Left common carotid artery plus branches (tissue), 1 donor: Measurements from ENCODE around the gene AP2A2.

- PRO-cap = no peak
Observed at GRCh38 chr11:887292-888017, 23.2 kb downstream of the CHID1 start.

- PRO-cap = no peak
Observed at GRCh38 chr11:910309-910525, 393 bp downstream of the CHID1 start.

GRCh38 chr11:919037-919707 lies 6.5 kb upstream of the AP2A2 start:
- PRO-cap = no peak

DNA sequence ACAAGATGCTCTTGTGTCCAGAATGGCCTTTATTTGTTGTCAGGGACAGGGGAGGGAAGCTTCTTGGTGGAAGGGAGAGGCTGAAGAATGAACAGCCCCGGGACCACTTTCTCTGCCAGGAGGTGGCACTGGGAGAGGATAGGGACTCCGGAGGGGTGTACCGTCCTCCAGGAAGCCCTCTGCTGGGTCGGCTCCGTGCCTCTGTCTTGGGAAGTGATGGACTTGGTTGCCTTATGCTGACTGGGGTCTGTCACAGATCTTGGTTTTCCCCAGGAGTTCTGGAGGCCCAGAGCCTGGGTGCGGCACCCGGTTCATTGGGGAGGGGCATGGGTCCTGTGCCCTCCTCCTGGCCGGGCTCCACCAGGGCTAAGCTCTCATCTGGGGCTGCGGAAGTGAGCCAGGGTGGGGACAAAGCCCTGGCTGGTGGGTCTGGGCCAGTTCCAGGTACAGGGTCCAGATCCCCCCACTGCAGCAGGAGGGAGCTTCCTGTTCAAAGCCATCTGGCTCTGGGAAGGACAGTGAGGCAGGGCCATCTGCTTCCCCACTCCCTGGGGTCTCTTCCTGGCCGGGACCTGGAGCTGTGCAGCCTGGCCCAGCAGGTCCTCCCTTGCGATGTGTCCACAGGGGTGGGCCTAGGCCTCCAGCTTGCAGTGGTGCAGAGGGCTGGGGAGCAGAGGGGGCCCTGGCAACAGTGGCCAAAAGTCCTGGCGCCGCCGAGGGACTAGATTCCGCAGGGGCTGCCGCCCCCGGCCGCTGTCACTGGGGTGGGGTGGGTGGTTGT lies 1.1 kb upstream of the AP2A2 start:
- PRO-cap = no peak

- PRO-cap = unidirectional peak, plus-strand start at chr11:925872
Observed at GRCh38 chr11:925120-926288, at the start of gene AP2A2. TSS of gene AP2A2 (plus strand) at chr11:925870.

DNA sequence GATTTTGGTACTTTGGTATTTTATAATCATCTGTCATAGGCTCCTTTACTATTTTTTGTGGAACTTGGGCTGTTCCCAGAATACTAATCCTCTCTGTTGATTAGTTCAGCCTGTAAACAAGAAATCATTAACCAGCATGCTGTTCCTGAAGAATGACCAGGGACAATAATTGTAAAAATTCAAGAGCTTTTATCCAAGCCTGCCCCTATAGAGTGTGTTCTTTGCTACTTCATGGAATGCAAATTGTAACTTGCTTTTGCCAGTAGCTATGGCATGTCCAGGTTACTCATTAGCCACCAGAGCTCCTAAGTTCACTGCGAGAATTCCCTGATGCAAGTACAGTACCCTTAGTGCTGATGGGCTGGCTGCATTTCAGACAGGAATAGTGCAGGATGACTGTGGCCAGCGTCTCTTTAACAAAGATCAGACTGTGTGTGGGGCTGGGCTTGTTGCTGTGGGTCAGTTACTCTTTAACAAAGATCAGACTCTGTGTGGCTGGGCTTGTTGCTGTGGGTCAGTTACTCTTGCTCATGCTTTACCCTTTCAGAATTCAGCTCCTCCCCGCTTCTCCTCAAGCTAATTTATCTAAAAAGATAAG lies 26.7 kb downstream of the AP2A2 start:
- PRO-cap = no peak

- PRO-cap = no peak
Observed at GRCh38 chr11:960685-961941, 35.4 kb downstream of the AP2A2 start.

DNA sequence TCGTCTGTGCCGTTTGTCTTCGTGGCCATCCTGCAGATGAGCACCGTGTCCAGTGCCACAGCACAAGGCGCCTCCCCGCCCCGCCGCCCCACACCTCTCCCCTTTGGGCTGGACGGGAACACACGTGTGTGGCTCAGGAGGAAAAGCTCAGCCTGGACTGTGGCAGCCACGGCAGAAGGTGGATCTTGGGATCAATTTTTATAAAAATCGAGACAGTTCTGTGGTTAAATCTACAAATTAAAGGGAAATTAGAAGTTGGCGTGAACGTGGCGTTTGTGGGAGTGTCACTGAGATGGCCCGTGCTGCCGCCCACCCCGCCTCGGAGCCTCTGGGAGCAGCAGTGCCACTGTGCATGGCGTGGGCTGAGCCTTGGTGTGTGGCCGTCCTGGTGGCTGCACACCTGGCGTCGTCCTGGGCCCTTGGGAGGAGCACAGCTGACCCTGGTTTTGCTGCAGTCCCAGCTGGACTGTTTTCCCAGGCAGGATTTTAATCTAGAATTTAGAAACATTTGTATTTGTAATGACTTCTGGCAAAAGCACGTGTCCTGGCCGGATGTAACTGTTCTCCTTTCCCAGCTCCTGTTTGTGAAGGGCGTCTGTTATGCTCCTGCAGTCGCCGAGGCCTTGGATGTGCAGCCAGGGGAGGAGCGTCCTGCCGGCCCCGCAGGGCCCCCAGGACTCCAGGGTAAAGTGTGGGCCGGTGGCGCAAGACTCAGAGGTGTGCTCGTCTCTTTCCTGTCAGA lies 25.7 kb downstream of the MUC6 start:
- PRO-cap = no peak

GRCh38 chr11:1033007-1033572 lies 3.4 kb downstream of the MUC6 start:
- PRO-cap = no peak

DNA sequence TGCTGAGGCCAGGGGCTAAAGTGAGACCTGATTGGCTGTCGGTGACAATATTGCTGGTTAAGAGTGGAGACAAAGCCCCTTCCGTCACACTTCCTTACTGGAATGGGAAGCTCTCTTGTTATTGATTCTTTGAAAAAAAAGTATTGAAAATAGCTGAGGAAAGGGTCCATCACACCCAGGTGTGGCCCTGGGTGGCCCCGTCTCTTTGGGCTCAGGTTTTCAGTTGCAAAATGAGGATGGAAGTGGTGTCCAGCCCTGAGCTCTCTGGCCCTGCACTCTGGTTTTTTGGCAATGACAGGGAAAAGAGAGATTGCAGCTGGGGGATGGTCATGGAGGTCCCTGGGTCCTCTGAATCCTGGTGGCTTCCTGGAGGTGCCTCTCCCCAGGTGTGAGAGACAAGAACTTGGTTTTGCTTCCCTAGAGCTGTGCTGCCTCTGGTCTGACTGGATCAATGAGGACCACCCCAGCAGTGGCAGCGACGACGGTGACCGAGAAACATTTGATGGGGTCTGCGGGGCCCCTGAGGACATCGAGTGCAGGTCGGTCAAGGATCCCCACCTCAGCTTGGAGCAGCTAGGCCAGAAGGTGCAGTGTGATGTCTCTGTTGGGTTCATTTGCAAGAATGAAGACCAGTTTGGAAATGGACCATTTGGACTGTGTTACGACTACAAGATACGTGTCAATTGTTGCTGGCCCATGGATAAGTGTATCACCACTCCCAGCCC lies 57.4 kb upstream of the MUC6 start:
- PRO-cap = no peak

GRCh38 chr11:1254539-1254971 lies 31.7 kb downstream of the MUC5B start:
- PRO-cap = no peak

DNA sequence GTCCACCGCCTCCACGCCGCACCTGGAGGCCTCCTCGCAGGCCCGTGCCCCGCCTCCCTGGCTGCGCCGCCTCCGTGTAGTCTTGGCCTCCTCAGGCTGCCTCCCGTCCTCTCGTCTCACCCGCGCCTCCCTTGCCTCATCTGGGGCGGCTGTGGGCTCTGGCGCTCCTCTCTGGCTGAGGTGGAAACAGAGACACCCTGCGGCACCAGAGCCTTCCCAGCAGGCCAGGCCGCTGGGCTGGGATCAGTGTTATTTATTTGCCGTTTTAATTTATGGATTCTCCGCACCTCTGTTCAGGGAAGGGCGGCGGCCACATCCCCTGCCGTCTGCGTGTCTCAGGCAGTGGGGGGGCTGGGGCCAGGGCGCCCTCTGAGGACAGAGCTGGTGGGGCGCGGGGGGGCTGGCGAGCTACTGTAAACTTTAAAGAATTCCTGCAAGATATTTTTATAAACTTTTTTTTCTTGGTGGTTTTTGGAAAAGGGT lies 25.2 kb downstream of the MOB2 start:
- PRO-cap = no peak

DNA sequence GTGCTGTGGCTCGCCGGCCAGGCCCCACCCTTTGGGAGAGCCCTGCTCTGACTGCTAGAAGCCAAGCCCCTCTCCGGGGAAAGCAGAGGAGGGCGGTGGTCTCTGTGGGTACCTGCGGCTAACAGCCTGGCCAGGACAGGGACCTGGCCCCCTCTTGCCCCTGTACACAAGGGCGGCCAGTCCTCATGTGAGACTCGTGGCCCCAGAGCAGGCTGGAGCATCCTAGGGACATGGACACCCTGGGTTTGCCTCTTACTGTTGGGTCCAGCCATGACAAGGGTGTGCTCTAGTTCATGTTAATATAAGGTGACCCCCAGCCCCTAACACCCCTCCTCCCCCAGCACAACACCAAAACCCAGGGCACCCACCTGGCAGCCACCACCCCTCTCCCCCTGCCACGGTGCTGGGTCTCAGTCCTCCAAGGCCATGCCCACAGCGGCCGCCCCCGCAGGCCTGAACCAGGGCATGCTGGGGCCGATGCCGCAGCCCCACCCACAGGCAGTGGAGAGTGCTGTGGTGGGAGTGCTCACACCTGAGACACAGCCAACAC lies 14.7 kb downstream of the MOB2 start:
- PRO-cap = no peak

DNA sequence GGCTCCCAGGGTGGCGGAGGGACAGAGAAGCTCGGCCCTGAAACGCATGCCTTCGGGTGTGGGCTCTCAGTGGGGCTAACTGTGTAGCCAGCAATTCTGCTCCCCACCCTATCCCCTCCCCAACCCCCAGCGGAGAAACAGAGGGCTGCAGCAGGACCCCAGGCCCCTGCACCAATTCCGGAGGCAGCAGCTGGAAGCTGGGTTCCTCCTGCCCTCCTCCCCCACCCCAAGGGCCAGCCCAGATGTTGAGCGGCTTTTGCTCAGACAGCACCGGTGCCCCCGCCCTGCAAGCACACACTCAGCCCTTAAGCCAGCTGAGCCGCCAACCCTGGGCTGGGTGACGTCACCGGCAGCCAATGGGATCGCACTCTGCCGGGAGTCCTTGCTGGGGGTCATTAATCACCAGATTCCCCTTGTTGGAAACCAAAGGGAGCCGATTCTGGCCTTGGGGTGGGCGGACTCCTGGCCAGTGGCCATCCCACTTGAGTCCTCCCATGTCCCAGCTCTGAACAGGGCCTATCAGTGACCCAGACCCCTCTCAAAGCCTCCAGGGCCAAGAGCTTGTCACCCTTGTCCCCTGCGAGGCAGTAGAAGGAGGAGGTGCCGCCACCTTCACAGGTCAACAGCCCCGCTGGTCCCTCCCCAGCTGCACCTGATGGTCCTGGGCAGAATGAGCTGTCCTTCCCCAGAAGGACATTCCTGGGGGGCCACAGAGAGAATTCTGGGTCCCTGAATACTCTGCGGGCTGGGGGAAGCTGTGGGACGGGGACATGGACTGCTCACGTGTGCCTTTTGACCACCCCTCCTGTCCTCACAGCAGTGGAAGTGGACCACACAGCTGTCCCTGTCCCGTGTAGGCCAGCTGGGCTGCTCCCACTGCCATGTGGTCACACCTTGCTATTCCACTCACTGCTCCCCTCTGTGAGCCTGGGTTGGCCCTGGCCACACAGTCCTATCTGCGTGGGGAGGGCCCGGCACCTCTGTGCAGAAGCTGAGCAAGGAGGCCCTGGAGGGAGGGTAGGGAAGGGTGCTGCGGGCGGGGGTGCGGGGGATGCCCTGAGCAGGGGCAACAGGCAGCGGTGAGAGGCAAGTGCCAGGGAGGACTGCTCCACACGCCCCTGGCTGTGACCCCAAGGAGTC lies 7.3 kb downstream of the DUSP8 start:
- PRO-cap = no peak

DNA sequence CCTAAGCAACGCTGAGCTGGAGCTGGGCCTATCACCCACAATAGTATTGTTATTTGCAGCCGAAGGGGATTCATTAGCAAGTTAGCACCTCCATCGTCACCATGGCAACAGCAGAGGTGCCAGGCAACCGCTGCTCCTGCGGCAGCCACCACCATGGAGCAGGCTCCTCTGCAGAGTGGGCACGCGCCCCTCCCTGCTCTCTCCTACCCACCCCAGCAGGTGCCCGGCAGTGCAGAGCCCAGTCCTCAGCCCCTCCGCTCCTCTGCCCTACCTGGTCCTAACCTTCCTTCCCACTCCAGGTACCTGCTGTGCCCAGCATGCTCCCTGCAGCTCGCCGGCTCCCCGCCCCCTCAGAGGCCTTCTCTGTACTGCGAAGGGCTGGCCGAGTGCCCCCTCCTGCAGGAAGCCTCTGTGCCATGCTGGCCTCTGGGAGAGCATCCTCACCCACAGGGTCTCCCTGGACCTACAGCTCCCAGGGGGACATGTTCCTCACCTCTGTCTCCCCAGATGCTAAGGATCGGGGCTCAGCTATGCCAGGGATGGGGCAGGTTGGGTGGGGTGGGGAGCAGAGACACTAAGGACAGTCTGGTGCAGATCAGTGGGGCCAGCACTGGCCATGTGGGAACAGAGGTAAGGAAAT lies 3.5 kb downstream of the DUSP8 start:
- PRO-cap = no peak

DNA sequence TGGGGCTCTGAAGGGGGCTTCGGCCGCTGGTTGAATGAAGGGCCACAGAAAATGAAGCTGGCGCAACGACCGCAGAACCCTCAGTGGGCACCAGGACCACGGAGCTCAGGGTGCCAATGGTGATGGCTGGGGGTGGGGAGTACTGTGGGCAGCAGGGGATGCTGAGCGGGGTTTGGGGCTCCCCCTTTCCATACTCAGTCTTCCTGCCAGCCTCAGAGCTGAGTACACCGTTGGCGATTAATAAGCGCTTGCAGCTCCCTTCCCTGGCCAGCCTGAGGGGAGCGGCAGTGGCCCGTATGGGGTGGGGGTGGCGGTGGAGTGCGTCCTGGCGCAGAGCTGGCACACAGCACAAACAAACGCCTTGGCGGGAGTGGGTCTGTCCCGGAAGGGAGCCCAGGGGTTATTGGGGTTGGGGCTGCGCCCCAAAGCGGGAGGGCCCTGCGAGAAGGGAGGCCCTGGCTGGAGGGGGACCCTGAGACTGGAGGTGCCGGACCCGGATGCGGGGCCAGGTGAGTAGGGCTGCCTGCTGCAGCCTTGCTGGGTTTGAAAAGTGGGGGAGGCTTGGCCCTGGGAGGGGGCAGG lies 1.4 kb upstream of the DUSP8 start:
- PRO-cap = unidirectional peak, minus-strand start at position 85 of the sequence

DNA sequence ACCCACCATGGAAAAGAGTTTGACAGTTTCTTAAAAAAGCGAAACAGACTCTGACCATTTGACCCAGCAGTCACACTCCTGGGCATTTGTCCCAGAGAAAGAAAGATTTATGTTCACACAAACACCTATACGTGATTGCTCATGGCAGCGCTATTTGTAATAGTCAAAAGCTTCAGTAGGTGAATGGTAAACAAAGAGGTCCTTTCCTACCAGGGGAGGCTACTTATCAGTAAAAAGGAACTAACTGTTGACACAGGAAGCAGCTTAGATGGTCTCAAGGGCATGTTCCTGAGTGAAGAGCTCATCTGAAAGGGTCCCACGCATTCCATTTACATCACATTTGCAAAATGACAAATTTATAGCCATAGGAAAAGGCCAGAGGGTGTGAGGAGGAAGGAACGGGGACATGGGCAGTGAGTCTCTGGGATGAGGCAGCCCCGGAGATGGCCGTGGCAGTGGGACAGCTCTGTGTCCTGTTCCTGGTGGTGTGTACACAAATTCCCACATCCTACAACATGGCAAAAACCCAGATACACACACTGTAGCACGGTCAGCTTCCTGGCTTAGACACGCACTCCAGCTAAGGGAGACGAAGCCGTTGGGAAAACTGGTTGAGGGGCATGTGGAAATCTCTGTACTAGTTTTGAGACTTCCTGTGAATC lies 14.6 kb upstream of the KRTAP5-6 start:
- PRO-cap = no peak

- PRO-cap = no peak
Observed at GRCh38 chr11:1691101-1691728, 5.8 kb upstream of the KRTAP5-6 start.

DNA sequence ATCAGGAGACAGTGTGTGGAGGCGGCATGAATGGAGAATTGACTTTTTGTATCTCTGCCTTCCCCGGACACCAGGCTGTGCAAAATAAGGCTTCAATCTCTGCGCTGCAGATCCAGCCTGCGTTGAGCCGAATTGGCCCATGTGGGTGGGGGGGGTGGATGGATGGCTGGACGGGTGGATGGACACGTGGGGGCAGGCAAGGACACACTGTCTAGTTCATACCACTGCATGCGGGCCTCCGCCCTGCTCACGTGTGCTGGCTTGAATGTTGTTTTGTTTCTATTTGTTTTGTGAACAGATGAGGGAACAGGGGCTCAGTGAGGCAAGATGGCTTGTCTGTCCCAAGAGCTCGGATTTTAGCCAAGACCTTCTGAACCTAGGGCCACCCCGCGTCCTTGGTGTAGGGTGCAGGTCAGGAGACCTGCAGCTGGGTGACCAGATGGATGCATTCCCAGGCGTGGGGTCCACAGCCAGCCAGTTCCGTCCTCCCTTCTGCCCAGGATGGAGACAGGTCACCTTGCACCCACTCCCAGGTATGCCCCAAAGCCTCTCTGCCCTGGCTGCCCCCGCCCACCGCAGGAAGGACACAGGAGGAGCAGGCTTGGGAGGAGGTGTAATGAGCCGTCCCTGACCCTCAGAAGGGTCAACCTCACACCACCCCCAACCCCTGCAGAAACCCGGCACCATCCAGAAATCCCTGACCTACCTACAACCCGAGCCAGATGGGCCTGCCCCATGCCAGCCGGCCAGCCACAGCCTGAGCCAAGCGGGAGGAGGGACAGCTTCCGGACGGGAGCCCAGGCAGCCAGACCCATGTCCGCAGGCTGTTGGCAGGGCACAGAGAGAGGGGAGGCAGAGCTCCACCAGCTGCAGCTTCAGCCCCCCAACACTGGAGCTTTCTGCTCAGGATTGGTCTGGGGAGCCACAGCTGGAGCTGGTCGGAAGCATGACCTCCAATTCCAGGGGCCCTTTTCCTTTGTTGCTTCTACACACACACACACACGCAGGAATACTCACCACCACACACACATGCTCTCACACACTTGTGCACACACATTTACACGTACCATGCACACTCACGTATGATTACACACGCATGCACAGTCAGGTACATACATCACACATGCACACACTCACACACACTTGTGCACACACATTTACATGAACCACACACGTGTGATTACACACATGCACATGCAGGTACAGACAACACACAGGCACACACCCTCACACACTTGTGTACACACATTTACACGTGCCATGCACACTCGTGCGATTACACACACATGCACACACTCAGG lies 5.5 kb downstream of the IFITM10 start:
- PRO-cap = no peak

GRCh38 chr11:1751524-1752703 lies 1.5 kb upstream of the IFITM10 start:
- PRO-cap = no peak